ENCODE measurements around a stretch of chr5.

DNA sequence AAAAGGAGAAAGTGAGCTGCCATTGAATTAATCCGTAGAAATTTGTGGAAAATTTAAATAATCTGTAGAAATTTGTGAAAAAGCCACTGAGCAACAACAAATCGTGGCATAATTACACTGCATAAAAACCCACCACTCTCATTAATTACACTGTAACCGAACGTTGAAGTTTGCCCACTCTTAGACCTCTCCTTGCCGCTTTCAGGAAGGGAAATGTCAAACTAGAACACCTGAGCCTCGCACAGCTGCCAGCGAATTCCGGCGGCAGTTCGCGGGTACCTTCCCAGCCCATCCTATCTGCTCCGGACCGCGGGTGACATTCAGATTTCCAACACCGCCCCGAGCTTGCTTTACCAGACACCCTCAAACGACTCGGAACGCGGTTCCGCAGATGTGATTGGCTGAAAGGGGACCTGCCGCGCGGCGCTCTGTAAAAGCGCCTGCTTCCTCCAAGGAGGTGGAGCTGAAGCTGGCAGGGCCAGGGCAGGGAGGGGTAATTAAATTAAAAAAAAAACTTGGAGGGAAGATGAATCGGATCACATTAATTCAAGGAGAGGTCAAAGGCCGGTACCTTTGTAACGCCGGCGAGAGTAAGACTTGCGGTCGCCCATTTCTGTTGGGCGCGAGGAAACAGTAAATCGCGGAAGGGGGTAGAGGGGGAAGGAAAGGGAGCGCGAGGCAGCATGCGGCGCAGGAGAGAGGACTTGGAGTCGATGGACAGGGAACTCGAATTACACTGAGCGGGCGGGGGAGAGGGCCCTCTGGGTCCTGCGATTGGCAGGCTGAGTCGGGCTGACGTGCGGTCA, 523 bp upstream of the RGMB start:
- CAGE, long polyA plus RNA, result no peak
- RRBS, result no CpG with 5 or more reads among the region's 49 CpGs

DNA sequence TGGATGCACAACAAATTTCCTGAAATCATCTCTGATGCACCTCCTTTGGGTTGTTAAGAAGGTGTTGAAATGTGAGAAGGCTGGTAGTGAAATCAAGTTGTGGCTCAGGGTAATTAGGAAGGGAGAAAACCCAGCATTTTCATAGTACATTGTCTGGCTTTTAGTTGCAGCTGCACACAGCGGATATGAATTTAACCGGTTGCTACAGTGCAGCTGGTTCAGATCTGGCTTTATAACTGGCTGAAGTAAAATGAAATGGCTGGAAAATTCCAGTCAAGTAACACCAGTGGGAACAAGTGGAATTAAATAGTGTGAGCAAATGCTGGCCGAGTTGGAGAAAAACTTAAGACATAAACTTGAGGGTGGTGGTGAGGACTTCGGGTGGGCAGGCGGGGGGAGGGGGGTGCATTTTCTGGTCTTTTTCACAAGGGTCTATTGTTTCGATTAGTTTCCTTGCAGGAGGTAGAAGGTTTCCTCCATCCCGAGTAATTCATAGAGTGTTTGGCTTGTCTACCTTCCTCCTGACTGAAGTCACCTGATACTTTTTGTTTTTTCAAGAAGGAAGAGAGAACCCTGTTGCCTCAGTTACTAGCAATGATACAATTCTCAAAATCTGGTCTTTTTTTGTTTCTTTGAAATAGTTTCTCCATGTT, 17.8 kb downstream of the RGMB start:
- CAGE, long polyA plus RNA, result no peak
- RRBS, result no CpG with 5 or more reads among the region's 7 CpGs

DNA sequence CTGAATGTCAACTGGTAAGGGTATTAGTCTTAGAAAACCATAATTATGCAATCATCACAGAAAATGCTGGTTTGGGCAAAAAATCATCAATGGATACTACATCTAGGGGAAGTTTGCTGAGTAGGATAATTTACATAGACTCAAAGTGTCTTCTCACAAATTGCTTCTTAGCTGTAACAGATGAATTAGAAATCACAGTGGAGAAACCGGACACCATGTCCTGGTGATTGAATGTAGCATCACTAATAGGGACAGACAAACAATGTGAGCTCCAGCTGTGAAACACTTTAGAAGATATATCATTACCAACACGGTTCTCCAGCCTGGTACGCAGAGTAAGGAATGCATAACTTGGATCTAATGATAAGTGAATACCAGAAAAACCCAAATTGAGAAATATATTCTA, 17.4 kb downstream of the CHD1 start:
- CAGE, long polyA plus RNA, result no peak
- RRBS, result no CpG with 5 or more reads among the region's 3 CpGs

- CAGE, long polyA plus RNA, result no peak
- RRBS, result no CpG with 5 or more reads among the region's 18 CpGs
Observed at GRCh38 chr5:102755898-102756693, 991 bp downstream of the PAM start.

DNA sequence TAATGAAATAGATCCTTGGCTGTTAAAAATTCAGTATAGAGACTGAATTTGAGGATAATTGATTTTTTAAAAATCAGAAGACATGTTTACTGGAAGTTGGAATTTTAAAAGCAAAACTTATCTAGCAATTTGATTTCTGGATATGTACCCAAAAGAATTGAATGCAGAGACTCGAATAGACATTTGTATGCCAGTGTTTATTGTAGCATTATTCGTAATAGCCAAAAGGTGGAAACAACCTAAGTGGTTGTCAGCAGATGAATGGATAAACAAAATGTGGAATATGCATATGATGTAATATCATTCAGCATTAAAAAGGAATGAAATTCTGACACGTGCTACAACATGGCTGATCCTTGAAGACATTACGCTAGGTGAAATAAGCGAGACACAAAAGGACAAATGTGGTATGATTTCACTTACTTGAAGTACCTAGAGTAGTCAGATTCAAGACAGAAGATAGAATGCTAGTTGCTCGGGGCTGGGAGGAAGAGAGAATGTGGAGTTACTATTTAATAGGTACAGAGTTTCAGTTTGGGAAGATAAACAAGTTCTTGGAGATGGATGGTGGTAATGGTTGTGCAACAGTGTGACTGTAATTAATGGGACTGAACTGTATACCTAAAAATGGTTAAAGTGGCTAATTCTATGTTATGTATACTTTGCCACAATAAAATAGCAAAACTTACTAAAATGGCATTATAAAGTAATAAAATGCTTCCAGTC, 34.2 kb downstream of the PAM start:
- CAGE, long polyA plus RNA, result no peak
- RRBS, result no CpG with 5 or more reads among the region's 6 CpGs

- CAGE, long polyA plus RNA, result no peak
- RRBS, result no CpG with 5 or more reads among the region's 3 CpGs
Observed at GRCh38 chr5:102946697-102947008, 173.3 kb downstream of the GIN1 start.

GRCh38 chr5:102983319-102983898, 136.5 kb downstream of the GIN1 start:
- CAGE, long polyA plus RNA, result no peak
- RRBS, result no CpG with 5 or more reads among the region's 7 CpGs

GRCh38 chr5:102988151-102989100, 131.5 kb downstream of the GIN1 start:
- CAGE, long polyA plus RNA, result no peak
- RRBS, result no CpG with 5 or more reads among the region's 6 CpGs

- CAGE, long polyA plus RNA, result no peak
- RRBS, result no CpG with 5 or more reads among the region's 3 CpGs
Observed at GRCh38 chr5:106856824-106857061, 814.0 kb downstream of the EFNA5 start.

GRCh38 chr5:107474445-107474850, 196.3 kb downstream of the EFNA5 start:
- CAGE, long polyA plus RNA, result no peak
- RRBS, result no CpG with 5 or more reads among the region's 4 CpGs

- CAGE, long polyA plus RNA, result no peak
- RRBS, result no CpG with 5 or more reads among the region's 4 CpGs
Observed at GRCh38 chr5:107562179-107563056, 108.3 kb downstream of the EFNA5 start.

DNA sequence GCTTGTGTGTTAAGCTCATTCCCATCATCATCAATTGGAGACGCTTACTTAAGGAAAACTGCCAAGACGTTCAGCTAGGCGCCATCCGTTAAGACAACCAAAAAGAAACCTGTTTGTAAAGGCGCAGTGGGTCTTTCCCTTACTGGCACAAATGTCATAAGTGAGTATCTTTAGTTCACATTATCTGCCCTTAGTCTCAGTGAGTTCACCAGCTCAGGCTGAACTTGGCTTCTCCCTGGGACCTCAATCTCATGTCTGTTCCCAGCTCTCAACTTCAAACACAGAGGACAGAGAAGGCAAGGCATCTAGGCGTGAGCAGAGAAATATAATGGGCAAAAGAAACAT, 97.8 kb downstream of the EFNA5 start:
- CAGE, long polyA plus RNA, result no peak
- RRBS, result no CpG with 5 or more reads among the region's 6 CpGs

DNA sequence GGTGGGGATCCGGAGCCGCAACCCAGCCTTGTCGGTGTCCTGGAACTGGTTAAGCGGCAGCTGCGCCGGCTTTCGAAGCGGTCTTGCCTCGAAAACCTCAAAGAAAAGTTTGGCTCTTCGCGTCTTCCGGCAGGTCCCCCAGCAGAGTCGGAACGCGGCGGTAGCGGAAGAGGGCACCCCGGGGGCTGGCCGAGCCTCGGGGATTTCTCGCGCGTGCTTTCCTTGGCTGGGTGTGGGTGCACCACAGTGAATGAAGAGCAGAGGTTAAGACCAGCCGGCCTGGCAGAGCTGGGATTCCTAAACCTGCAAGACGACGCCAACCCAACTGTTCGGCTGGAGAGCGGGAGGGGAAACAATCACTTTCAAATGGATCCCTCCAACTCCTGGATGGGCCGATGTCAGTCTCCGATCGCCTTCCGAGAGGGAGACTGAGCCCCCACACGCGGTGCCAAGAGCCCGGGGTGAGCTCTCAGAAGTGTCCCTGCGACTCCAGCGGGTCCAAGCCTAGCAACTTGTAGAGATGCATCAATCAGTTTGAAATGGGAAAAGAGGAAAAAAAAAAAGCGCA, 718 bp upstream of the EFNA5 start:
- CAGE, long polyA plus RNA, result no peak
- RRBS, result 2% methylated on average over 24 of the region's 38 CpGs

- CAGE, long polyA plus RNA, result no peak
- RRBS, result no CpG with 5 or more reads among the region's 10 CpGs
Observed at GRCh38 chr5:107861053-107861820, 190.5 kb upstream of the EFNA5 start.

- CAGE, long polyA plus RNA, result no peak
- RRBS, result no CpG with 5 or more reads among the region's 8 CpGs
Observed at GRCh38 chr5:108367678-108368256, 14.1 kb downstream of the FBXL17 start.

GRCh38 chr5:108379975-108380279, 2.0 kb downstream of the FBXL17 start:
- CAGE, long polyA plus RNA, result no peak
- RRBS, result no CpG with 5 or more reads among the region's 5 CpGs

DNA sequence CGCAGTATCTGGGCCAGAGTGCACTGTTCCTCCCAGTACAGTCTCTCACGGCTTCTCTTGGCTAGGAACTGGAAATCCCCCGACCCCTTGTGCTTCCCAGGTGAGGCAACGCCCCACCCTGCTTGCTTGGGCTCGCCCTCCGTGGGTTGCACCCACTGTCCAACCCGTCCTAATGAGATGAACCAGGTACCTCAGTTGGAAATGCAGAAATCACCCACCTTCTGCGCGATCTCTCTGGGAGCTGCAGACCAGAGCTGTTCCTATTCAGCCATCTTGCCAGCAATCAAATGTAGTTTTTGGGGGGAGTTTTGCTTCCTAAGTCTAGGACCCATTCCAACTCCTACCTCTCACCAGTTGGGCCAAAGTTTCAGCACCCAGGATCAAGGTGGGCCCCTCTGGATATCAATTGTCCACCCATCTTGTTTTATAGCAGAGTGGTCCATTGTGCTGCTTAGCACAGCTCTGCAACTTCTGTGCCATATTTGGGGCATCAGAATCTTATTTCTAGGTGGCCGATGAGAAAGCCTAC, 61.5 kb upstream of the FER start:
- CAGE, long polyA plus RNA, result no peak
- RRBS, result no CpG with 5 or more reads among the region's 10 CpGs

GRCh38 chr5:109091208-109092089, 318.3 kb downstream of the PJA2 start:
- CAGE, long polyA plus RNA, result no peak
- RRBS, result no CpG with 5 or more reads among the region's 6 CpGs

DNA sequence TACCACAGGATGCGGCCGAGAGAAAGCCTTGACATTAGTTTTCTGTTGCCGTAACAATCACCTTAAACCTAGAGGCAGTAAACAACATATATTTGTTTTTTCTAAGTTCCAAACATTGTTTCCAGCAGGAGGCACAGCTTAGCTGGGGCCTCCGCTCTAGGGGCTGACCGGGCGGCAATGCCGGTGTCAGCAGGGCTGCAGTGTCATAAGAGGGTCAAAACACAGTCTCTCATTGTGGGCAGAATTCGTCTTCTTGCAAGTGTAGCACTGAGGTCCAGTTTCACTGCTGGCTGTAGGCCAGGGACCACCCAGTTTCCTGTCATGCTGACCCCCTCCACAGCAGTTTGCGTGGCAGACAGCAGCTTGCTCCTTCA, 186.3 kb downstream of the PJA2 start:
- CAGE, long polyA plus RNA, result no peak
- RRBS, result no CpG with 5 or more reads among the region's 9 CpGs

- CAGE, long polyA plus RNA, result no peak
- RRBS, result no CpG with 5 or more reads among the region's 1 CpG
Observed at GRCh38 chr5:109330803-109331219, 79.0 kb downstream of the PJA2 start.

Data from AG04450 (cell line).